NALM6 (cell line): ENCODE measurements around a stretch of chr5.

DNA sequence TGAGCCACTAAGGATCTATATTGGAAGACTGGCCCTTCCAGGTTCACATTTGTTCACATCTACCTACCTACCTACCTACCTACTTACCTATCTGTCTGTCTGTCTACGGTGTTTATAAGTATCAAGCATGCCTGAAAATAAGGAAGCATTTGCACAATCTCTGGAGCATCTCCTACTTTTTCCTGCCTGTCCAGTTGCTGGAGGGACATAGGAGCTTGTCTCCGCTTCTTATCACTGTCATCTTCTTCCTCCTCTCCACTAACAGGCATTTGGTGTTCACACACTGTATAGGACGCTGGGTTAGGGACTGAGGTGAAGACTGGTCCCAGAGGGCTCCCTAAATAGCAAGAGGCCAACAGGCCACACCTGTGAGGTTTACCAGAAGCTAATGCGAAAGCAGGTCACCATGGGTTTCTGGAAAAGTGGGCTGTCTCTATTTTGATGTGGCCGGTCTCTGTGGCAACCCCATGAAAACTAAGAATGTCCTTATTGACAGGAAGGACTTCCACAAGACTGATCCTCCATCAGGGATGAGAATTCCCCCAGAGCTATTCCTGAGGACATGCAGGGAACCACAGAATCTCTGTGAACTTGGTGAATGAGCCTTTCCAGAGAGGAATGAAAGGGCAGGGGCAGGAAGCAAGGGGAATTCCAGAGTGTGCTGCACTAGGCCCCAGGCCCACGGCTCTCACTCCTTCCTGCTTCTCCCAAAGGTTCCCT is 61.8 kb downstream of the DAP start:
- PRO-cap = no peak

DNA sequence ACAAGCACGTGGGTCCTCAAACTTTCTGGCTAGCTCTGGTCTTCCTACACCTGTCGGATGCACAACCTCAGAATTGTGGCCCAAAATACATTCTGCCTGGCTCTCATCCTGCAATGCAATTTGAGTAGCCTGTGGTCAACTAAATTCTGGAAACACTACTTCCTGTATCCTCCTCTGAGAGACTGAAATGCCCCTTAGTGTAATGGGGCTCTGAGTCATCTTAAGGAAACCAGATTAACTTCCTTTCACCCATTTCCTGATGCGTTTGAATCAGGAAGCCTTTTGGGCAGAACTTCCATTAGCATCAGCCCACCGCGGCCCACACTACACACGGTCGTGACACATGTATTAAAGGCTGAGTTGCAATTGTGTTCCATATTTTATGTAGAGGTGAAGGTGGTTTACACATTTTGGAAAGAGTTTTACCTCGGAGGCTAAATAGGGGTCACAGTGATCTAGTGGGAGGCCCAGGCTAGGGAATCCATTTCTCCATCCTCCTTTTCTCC is 56.1 kb downstream of the DAP start:
- PRO-cap = no peak

DNA sequence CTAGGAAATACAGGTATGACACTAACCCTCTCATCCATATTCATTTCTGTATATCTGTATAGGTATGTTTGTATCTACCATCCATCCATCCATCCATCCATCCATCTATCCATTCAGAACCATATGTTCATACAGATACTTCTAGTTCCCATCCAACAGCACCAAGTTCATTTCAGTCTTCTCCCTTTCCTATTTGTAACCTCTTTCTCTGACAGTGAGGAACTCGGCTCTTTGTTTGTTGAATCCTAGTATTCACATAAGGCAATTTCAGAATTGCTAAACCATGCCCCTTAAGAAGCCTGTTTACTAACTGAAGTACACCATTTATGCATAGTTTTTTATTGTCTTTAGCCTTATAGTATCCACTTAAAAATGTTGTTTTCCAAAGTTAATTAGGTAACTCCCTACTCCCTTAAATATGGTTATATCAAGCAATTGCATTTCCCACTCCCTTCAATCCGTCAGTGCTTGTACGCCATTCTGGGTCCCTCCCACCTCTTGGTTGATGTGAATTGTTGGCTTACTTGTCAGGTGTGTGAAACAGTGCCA is 18.1 kb downstream of the DAP start:
- PRO-cap = no peak

- PRO-cap = no peak
Observed at GRCh38 chr5:10762261-10762948, 1.4 kb upstream of the DAP start.

DNA sequence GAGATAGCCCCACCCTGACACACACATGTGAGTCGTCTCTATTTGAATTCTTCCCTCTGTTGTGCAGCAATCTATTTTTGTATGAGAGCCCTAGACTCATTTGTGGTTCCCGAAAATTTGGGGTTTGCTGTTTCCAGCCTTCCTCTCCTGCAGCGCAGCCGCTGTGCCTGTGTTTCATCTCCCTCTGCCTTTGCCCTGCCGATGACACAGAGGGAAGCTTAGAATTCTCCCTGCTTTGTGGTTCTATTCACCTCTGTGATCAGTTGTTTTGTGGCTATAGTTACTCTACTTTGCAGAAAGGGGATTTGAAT is 95.7 kb upstream of the DAP start:
- PRO-cap = no peak

DNA sequence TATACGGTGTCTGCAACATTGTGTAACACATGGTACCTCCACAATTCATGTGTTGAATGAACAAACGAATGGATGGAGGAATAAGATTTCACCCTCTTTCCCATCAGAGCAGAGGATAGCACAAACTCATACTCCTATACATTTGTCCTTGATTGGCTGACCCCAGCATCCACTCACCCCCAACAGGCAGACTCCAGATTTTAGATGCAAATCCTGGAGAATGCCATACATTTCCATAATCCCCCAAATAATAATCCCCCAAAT is 355.0 kb downstream of the CTNND2 start:
- PRO-cap = no peak

GRCh38 chr5:11851833-11852501 is 52.3 kb downstream of the CTNND2 start:
- PRO-cap = no peak

DNA sequence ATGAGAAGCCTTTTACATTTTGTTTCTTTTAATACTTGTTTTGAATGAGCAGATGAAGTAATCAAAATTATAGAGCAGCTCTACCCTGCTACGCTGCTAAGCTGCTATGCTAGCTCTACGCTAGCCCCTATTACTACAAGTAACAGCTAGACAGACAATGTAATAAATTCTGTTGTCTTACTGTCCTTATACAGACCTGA is 693.1 kb upstream of the CTNND2 start:
- PRO-cap = no peak

- PRO-cap = no peak
Observed at GRCh38 chr5:13498301-13498807, 446.1 kb downstream of the DNAH5 start.

DNA sequence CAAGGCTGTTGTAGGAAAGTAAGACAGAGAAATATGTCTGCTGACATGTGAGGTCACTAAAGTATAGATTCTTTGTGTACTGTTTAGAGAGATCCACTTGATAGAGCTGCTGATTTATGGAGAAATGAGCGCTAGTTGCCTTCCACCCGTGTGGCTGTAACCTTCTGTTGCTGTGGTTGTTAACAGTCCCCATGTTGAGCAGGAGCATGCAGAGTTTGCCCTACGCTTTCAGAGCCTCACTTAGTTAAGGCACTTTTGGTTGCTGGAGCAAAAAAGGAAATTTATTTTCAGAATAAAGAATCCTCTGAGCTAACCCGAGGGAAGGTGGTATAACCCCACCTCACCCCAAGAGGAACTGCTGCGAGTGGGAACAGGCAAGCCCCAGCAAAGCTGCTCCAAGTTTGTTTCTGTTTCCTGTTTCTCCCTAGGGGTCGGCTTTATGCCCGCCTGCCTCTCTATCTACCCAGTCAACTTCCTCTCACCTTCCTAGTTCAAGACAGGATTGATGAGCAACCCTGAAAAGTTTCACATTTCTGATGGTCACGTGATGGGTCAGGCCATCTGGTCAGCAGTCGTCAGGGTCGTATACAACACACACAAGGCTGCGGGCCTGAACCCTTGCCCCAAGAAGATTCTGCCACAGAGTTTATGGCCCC is 31.0 kb downstream of the TRIO start:
- PRO-cap = no peak

DNA sequence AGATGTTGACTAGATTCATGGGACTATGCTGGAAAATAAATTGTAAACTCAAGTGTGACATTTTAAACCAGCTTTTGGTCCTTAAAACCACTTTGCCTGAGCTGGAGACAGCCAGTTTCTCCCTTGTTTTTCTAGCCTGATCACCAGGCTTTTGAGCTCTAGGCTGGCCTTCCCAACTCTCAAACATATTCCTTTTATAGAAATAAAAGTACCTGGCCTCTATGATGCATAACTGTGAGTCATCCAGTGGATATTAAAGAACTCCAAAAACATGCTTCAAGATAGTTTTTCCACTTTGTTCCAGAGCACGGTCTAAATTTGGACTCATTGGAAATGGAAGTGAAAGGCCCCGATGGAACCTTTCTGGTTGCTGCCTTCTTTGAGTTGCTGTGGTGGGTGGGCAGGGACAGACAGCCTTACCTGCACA is 43.0 kb downstream of the TRIO start:
- PRO-cap = no peak

DNA sequence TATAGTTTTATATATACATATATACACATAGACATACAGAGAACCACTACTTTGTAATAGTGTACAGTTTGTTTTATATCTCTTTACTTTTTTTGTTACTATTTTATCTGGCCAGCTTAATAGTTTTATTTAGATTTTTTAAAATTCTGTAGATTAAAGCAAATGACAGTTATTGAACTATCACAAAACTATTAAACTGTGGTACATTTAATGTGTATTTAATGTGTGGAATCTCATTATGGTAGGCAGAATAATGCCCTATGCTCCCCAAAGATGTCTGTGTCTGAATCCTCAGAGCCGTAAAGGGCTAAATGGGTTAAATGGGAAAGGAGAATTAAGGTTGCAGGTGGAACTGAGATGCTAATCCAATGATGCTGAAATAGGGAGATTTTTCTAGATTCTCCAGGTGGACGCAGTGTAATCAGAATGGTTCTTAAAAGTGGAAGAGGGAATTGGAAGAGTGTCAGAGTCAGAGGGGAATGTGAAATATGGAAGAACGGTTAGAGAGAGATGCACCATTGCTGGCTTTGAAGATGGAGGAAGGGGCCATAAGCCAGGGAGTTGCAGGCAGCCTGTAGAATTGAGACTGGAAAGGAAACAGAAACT is 29.4 kb downstream of the OTULINL start:
- PRO-cap = no peak

- PRO-cap = no peak
Observed at GRCh38 chr5:14615124-14615755, 33.6 kb downstream of the OTULINL start.

DNA sequence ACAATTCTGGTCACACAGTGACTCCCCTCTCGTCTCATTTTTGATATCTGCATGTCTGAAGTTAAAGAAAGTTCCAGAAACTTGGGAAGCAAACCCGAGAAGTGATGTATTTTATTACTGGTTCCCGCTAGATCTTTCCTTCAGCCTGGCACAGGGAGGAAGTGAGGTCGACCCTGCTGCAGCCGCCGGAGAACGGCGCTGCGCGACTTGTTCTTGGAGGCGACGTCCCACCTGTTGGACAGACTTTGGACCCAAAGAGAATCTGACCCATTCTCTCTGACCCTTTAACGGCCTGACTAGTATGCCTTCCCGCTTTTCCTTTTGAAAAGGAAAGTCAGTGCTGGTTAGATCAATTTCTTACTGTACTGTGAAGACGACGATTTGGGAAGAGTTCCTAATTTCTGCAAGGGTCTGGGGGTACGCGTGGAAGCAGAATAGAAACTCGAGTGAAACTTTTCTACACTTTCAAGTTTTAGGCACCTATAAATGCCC is 701 bp downstream of the OTULIN start:
- PRO-cap = unidirectional peak, minus-strand start at position 163 of the sequence

DNA sequence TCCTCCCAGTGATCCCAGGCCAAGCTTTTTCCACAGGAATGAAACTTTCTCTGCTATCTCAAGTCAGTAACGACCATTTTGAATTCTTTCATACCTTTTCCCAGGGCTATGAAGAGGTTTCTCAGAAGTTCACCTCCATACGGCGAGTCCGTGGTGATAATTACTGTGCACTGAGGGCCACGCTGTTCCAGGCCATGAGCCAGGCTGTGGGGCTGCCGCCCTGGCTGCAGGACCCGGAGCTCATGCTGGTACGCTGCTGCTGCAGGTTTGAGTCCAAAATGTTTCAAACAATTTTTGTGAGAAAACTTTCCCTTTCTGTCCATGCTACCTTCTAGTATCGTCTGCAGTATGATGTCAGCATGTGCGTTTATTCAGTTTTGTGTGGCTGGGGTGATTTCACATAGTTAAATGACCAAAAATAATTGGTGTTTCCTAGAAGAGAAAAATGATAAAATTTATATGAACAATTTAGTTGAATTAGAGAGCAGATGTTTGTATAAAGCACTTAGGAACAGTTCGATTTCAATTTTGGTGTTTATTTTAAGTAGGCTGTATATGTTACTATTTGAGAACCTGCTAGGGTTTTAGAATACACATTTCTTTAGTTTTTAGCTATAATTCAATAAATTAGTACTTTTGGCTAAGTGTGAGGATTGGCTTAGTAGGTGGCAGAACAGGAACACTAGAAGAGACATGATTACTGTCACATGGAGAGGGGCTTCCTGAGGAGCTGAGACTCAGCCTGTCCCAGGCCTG is 17.0 kb downstream of the OTULIN start:
- PRO-cap = no peak

DNA sequence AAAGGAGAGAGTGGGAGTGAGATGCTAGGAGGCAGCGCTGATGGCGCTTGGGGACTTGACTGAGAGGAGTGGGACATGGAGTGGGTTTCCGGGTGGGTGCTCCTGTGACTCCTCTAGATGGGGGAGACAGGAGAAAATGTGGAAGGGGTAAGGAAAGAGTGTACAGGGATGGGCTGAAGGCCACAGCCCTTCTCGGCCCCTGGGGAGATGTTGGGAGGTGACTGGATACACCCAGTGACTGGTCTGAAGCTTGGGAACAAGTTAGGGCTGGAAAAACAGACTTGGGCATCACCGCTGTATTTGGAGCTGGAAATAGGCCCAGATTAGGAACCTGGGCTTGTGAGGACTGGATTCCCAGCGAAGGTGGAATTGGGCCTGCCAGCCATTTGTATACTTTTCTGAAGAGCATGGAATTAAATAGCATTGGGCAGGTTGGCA is 37.6 kb downstream of the OTULIN start:
- PRO-cap = no peak

DNA sequence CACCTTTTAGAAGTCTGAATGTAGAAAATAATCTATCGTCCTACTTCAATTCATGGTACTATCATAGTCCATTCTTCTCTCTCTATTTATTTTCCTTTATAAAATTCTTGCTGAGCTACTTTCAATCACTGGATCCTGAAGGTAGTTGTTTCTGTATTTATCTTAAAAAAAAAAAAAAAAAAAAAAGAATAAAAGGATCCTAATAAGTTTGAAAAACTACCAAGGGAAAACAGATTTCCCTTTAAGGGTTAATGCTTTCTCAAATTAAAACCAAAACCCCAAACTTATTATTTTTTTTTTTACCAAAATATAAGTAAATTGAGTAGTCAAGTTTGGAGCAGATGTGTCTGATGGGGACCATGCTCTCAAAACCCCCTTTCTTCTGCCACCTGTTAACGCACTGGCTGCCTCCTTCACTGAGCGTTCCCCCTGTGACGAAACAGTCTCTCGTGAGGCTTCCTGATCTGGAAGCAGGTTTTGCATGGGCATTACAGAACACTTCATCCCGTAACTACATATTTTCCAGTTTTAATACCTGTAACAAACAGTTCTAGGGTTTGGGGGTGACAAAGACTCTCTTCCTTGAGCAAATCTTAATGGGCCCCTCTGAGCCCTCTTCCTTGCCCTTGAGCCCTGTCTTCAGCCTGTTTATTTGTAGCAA is 59.5 kb downstream of the ANKH start:
- PRO-cap = no peak

GRCh38 chr5:14830088-14830501 is 41.5 kb downstream of the ANKH start:
- PRO-cap = no peak

DNA sequence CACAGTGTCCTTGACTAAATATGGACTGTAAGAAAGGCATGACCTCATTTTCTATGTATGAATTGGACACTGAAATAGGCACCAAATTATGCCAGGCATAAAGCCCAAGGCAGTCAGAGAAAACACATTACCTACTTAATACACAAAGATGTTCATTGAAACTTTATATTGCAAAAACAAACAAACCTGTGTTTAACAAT is 7.1 kb downstream of the ANKH start:
- PRO-cap = no peak

GRCh38 chr5:14869190-14869923 is 2.2 kb downstream of the ANKH start:
- PRO-cap = no peak